Measurements from ENCODE around the gene RBP2.

DNA sequence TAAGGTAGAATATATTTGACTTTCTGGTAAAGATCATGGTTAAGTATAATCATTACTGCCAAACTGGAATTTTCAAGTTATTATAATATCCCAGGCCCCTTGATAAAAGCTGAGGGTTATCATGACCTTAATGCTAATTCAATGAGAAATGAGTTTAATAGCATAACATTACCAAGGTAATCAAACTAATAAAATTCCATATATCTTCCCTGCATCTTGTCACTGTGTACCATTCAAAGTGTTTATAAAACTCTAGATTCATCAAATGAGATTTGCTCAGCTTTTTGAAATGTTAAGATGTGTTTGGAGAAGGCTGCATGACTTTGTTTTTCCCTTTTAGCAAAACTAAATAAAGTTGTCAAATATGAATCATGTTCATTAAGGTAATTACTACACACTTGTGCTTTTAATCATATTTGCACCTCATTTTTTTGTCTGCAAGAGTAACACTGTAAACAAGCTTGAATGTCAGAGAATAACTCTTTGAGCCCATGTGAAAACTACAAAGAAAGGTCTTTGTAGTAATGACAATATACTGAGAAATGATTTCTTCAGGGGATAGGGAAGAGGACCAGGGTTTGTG lies 48.5 kb downstream of the MSL2 start:
- PRO-cap: no peak

DNA sequence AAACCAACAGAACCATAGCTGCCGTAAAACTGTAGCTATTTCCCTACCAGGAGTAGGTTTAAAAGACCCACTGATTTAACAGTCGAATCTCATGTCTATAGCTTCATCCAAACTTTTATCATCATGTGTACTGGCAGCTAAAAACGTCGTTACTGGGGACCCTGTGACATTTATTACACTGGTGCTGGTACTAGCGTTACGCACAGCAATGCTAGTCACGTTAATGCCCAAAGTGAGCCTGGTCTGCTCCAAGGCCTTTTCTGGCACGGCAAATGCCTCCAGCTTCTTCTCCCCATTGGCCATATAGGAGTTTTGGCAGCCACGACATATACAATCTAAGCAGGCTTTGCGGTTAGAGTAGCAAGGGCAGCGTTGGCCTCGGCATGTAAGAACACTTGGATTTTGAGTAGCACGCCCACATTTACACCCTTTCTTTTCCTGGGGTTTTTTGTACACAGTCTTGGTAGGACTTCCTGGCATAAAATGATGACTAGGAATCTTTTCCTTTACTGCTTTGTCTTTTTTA lies 45.0 kb downstream of the MSL2 start:
- PRO-cap: no peak

DNA sequence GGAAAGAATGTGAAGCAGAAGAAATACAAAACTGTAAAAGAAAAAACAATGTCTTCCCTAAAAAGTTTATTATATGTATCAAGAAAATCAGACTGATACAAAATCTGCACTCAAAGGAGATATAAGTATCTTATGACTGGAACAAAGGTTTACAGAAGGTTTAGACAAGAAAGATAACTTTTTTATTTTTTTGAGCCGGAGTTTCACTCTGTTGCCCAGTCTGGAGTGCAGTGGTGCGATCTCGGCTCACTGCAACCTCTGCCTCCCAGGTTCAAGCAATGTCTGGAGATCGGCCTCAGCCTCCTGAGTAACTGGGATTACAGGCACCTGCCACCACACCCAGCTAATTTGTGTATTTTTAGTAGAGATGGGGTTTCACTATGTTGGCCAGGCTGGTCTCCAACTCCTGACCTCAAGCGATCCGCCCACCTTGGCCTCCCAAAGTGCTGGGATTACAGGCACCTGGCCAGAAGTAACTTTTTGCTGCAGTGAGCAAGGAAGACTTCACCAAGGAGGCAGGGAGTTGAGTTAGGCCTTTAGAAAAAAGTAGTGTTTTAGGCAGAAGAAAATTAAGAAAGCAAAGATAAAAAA lies 4.0 kb downstream of the MSL2 start:
- PRO-cap: no peak

DNA sequence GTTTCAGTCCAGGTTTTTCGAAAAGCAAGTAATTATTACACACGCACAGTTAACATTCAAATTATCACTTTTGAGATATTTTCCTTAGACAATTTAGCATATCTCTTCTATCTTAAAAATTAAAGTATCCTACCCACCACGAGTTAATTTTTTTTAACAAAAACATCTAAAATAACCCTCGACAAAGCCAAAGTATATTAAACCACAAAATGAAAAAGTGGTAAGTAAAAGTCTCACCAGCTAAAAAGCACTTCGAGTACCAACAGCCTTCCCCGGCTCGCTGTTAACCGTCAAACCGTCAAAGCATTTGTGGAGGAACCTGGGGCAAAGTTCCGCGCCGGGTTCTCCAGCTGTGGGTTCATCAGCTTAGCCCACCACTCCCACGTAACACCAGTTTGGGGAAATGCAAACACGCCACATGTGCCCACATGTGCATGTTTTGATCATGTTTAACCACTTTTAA lies 1.9 kb downstream of the MSL2 start:
- PRO-cap: no peak

GRCh38 chr3:136277460-136278198 lies 27.5 kb downstream of the PCCB start:
- PRO-cap: no peak

GRCh38 chr3:136414284-136415004 lies 164.3 kb downstream of the PCCB start:
- PRO-cap: no peak

DNA sequence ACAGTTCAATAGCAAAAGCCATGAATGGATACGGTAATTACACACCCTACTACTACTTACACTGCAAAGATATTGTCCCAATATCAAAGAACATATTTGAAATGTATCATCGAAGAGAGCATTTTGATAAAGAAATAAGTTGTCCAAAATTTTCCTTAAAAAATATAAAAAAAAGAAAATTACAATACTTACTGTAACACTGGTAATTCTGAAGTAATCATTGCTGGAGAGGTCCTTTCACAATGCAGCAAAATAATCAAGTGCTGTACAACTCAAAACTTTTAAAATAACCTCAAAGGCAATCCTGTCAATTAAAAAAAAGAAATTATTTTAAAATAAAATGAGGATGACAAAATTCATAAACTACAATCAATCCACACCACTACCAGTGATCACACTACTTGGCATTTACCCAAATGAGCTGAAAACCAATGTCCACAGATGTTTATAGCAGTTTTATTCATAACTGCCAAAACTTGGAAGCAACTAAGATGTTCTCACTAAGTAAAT lies 121.4 kb downstream of the STAG1 start:
- PRO-cap: no peak

GRCh38 chr3:136818060-136818801 lies 695 bp upstream of the SLC35G2 start:
- PRO-cap: unidirectional peak, plus-strand start at chr3:136818442

DNA sequence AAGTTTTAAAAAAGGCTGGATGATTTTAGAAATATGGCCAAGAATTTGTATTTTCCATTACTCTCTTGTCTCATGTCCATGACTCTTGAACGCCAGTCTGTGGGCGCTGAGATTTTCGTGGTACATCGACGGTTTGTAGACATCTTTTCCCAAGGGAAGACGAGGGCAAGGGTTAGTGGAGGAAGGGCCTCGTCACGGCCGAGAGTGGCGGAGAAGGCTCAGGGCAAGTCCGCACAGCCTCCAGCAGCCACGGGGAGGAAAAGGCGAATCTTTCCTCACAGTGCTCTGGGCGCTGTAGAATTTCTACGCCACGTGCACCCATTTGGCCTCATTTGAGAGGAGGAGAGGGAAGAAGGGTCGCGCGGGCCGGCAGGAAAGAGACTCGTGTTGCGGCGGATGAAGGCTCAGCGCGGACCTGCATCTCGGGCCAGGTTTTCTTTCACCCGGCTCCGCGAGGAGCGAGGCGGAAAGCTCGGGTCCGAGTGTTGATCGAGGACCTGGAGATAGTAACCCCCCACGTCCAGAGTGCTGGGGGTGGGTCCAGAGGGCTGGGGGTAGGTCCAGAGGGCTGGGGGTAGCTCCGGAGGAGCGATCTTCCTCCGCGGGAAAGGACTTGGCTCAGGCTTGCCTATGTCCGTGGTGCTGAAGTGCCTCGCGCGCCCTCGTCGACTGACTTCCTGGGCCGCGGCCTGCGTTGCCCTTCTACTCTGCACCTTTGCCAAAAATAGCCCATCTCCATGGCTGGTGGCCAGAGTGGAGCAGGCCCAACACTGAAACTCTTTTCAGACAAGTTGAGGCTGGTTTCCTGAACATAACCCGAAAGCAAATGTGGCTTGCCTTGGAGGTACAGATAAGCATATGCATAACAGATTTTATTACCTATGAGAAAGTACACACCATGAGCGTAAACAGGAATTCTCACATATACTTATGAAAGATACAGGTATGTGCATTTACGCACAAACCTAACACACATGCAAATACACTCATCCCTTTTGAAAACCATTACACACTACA lies 1.1 kb downstream of the SLC35G2 start:
- PRO-cap: no peak

- PRO-cap: no peak
Observed at GRCh38 chr3:138082505-138083102, 32.8 kb downstream of the DZIP1L start.

DNA sequence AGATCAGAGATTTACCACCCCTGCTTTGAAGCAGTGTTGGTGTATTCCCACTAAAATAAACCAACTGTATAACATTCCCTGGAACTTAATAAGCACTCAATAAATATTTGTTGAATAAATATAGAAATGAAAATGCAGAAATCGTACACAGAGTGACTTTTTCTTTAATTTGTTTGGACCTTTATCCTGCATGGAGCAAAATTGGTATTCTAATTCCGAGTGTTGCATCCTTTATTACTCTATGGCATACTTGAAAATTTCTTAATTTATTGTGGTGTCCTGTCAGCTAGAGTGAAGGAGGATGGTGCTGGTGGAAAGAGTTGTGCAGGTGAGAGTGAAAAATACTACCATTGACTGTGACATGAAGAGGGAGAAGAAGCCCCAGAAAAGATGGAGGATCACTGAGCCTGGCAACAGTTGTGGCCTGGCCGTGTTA lies 60.7 kb downstream of the ARMC8 start:
- PRO-cap: no peak

DNA sequence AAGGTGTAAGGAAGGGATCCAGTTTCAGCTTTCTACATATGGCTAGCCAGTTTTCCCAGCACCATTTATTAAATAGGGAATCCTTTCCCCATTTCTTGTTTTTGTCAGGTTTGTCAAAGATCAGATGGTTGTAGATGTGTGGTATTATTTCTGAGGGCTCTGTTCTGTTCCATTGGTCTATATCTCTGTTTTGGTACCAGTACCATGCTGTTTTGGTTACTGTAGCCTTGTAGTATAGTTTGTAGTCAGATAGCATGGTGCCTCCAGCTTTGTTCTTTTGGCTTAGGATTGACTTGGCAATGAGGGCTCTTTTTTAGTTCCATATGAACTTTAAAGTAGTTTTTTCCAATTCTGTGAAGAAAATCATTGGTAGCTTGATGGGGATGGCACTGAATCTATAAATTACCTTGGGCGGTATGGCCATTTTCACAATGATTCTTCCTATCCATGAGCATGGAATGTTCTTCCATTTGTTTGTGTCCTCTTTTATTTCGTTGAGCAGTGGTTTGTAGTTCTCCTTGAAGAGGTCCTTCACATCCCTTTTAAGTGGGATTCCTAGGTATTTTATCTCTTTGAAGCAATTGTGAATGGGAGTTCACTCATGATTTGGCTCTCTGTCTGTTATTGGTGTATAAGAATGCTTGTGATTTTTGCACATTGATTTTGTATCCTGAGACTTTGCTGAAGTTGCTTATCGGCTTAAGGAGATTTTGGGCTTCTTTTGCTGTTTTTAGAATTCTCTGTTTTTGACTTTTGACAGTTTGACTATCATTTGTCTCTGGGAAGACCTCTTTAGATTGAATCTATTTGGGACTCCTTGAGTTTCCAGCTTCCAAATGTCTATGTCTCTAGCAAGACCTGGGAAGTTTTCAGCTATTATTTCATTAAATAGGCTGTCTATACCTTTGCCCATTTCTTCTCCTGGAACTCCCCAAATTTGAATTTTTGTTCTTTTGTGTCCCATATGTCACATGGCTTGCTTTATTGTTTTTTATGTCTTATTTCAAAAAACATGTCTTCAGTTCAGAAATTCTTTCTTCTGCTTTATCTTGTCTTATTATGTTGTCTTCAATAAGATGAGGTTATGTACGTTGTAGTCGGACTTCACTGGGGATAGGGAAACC lies 39.8 kb downstream of the FAIM start:
- PRO-cap: no peak

- PRO-cap: no peak
Observed at GRCh38 chr3:138823706-138824570, 10.8 kb downstream of the PIK3CB start.

DNA sequence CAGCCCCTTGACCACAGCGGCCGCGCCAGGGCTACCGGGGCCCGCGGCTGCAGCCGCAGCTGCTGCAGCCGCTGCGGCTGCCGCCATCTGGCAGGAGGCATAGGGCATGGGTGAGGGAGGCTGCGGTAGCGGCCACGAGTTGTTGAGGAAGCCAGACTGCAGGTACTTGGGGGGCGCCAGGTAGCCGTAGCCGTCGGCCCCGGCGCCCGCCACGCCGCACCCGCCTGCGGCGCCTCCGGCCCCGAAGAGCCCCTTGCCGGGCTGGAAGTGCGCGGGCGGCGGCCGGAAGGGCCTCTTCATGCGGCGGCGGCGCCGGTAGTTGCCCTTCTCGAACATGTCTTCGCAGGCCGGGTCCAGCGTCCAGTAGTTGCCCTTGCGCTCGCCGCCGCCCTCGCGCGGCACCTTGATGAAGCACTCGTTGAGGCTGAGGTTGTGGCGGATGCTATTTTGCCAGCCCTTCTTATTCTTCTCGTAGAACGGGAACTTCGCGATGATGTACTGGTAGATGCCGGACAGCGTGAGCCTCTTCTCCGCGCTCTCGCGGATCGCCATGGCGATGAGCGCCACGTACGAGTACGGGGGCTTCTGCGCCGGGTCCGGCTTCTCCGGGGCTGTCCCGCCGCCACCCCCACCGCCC lies 840 bp downstream of the FOXL2 start:
- PRO-cap: bidirectional peak, plus-strand start at position 482 of the sequence, minus-strand start at position 263 of the sequence

DNA sequence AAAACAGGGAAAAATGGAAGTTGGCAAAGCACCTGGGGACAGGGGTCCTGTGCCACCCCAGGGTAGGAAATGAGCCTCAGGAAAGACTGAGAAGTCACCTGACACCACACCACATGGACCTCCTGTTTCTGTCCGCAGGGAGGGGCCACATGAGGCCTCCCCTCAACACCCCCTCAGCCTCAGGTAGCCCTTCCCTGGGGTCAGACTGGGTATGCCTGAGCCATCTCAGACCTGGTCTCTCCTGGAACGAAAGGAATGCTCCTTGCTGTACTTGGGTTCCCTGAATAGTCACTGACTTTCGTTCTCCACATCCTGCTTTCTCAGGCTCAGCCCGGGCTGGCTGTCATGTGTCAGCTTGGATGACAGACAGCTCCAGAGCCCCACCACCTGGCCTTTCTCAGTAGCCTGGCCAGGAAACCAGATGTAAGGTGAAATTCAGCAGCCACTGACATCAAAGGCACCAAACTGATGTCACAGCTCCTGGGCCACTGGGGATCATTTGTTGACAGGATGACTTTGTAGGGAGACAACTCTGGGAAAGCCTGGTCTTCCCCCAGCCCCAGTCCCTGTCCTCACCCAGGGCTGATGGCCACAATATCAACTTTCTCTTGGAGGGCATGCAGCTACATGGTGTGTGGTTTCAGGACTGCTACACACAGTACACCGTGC lies 141.5 kb upstream of the MRPS22 start:
- PRO-cap: bidirectional peak, plus-strand start at position 393 of the sequence, minus-strand start at position 293 of the sequence

- PRO-cap: unidirectional peak, minus-strand start at chr3:139355101
Observed at GRCh38 chr3:139354642-139355735, 11.2 kb downstream of the MRPS22 start.

DNA sequence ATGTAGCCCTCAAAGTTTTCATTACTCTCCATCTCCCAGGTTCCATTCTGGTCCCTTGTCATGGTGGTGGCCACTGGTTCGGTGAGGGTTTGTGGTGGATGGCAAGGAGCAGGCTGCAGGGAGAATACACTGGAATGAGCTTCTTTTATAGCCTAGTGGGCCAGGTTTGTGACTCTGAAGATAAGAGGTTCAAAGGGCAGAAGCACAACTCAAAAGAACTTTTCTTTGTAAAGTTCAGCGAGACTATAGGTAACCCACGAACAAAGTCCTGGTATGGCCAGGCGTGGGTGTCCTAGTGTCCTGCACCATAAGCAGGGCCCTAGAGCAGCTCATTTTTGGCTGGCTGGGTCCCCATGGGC lies at the start of gene RBP2:
Gene RBP2, minus strand, starts transcription at position 119 of the 359 bp plus-strand sequence.
- PRO-cap: no peak

DNA sequence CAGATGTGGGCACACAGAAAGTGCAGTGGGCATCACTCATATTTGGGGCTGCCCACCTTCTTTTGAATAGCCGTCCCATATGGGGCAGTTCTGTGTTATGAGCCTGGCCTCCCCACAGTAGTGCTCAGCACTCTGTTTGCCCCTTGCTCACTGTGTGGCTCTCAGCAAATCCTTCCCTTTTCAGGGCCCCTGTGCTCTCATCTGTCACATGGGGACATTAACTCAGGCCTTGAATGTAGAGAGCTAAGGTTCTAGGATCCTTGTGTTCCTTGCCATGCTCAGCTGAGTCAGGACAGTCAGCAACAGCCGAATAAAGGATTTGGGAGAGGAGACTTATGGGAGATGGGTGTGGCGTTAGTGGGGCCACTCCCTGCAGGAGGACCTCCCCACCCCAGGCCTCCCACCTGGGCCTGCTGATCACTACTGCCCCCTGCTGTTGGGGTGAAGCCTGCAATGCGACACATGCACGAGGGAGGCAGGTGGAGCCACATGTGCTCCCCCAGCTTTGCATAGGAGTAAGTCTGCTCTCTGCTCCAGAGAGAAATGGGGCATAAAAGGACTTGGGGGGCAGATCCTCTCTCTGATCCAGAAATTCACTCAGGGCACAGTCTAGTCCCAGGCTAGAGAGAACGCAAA lies 19.6 kb downstream of the RBP1 start:
- PRO-cap: no peak

DNA sequence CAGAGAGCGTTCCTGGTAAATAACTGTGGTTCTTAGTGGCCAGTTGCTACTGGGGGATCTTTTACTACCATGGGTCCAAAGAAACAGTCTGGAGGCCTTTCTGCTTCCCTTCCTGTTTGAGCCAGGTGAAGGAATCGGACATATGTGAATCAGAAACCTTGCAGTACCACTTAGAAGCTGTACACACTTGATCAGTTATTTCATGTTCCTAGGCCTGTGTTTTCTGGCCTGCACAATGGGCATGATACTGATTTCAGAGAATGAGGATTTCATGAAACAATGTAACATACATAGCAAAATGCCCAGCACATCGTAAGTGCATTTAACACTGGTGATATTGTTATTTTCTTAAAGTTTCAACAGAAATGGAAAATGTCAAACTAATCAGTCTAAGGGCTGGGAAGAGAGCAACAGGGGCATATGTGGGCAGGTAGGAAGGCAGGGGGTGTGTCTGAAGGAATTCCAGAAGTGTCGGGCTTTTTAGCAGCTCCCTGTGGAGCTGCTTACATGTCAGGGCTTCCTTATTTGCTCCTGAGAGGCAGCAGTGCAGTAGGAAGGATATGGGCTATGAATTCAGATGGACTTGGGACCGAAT lies 311.4 kb downstream of the CLSTN2 start:
- PRO-cap: no peak

GRCh38 chr3:140708932-140709325 lies 31.1 kb downstream of the TRIM42 start:
- PRO-cap: no peak